ENCODE results near the gene MAGEB6.

DNA sequence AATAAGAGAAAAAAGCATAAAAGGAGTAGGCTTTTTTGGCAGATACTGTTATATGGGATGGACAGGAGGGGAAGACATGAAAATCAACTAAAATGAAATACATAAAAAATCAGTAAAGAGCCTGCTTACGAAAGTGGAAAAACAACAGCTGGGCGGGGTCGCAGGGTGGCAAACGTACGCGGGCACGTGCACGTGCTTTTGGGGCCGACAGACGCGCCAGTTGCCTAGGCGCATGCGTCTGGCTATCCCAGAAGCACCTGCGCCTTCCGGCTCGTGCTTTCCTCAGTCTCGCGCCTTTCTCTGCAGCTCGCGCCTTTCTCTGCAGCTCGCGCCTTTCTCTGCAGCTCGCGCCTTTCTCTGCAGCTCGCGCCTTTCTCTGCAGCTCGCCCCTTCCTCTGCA is 204 bp downstream of the YY2 start:
- PRO-cap, result no peak

DNA sequence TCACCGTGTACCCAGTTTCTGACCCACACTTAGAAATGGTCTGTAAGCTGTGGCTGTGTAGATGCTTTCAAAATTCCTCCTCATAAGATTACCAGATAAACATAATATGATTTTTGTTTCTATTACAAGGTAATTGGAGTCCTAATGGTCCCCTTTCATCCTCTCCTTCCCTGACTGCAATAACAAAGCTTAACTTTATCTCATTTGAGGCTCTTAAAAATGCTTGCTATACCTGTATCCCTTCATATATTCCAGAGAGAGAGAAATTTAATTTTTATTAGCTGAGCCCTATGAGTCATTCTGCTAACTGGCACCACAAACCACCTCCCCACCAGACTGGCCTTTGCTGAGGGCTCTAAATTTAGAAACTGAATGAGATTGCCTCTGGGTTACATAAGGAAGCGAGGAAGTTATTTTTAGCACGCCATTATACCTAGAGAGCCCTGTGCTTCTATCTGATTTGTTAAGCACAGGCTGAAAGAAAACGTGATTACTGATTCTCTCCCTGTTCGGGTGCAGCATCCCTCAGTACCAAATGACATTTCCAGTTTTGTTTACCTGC is 27.4 kb downstream of the CBLL2 start:
- PRO-cap, result no peak

GRCh38 chrX:23732743-23733193 is 10.3 kb downstream of the ACOT9 start:
- PRO-cap, result no peak

- PRO-cap, result no peak
These were observed 34.3 kb downstream of the SAT1 start for GRCh38 chrX:23817249-23817627.

DNA sequence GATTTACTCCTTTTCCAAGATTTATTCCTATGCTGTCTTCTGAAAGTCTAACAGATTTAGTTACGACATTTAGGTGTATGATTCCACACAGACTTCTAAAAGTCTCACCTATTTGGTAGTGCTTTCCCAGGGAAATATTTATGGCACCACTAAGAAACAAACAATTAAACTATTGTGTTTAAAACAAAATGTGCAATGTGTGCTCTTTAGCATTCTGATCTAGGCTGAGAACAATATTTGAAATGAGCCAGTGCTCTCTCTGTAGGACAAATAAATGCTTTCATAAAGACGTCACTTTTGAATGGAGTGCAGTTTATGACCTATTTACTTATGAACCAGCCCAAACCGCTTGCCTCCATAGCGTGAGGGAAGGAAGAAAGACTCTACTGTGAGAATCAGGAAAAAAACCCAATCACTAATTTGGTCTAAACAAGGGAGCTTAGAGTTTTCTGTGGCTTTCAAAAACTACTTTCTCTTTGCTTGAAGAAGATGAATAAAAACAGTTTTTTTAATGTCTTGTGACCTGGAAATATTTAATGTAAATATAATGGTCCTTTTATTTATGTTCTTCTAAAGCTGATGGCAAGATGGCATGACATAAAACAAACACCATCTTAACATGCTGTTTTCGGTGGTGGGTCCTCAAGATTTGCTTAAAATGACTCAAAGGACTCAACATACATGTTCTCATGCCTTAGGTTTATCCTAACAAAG is 39.5 kb downstream of the SAT1 start:
- PRO-cap, result no peak

DNA sequence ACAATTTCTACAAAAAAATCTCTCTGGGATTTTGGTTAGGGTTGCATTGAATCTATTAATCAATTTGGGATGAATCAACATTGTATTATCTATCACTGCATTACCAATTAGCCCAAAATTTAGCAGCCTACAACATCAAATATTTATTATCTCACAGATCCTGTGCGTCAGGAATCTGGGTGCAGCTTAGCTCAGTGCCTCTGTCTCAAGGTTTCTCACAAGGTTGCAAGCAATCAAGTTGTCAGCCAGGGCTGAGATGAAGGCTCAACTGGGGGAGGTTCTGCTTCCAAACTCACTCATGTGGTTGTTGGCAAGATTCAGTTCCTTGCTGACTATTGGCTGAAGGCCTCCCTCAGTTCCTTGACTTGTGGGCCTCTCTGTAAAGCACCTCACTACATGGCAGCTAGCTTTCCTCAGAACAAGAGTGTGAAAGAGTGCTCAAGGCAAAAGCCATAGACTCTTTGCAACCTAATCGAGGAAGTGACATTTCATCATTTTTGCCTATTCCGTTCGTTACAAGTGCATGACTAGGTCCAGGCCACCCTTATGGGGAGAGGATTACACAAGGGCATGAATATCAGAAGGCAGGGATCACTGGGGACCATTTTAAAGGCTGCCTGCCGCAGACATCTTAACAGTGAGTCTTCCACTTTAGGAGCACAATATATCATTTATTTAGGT is 51.9 kb downstream of the CXorf58 start:
- PRO-cap, result no peak

- PRO-cap, result no peak
These were observed 2.6 kb downstream of the KLHL15 start for GRCh38 chrX:24024268-24024833.

GRCh38 chrX:24024944-24025214 is 2.1 kb downstream of the KLHL15 start:
- PRO-cap, result no peak

DNA sequence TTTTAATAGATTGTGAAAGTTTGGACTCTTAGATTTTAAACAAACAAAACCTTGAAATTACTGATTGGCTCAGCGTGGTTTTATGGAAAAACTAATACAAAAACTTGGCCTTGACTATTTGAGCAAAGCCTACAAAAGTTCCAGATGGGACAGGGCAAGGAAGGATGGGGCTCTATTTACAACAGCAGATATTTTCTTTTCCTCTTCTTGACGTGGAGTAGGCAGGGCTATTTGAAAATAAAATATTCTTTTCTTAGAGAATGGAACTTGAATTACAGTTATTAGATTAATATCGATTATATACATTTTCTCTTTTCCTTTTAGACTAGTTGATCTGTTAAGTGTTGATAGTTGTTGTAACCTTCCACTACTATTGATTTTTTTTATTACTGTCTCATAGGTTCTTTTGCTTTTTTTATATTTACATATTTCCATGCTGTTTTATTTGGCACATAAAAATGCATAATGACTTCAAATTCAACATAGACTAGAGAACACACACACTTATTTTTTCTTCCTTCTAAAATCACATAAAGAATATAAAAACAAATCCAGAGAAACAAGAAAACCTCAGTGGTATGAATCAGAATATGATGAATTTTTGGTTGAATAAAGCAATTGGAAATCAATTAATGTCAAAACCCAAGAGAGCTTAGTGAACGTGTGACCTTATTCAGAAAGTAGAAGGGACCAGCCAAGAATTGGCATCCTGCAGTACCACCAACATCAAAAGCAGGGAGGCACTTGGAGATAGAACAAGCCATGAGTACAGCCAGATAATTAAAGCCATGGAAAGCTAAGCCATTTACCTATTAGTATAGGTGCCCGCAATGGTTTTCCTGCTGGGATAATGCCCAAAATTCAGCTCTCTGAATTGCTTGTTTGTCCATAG is 16.9 kb downstream of the ZFX start:
- PRO-cap, result no peak

GRCh38 chrX:24480327-24480791 is 15.3 kb downstream of the PDK3 start:
- PRO-cap, result no peak

DNA sequence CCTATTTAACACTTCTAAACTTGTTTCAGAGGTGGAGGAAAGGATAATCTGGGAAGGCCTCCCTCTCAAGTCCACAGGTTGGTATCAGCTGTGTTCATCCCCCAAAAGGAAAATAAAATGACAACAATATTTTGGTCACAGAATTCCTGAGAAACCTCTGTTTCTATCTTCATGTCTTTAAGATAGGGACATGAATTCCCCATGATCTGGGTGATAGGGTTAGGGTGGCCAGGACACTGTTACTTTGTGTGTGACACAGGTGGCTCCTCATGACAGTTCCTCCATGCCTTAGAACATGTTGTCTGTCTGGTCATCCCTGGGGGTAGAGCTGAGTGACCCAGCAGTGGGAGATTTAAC is 81.3 kb downstream of the PDK3 start:
- PRO-cap, result no peak

DNA sequence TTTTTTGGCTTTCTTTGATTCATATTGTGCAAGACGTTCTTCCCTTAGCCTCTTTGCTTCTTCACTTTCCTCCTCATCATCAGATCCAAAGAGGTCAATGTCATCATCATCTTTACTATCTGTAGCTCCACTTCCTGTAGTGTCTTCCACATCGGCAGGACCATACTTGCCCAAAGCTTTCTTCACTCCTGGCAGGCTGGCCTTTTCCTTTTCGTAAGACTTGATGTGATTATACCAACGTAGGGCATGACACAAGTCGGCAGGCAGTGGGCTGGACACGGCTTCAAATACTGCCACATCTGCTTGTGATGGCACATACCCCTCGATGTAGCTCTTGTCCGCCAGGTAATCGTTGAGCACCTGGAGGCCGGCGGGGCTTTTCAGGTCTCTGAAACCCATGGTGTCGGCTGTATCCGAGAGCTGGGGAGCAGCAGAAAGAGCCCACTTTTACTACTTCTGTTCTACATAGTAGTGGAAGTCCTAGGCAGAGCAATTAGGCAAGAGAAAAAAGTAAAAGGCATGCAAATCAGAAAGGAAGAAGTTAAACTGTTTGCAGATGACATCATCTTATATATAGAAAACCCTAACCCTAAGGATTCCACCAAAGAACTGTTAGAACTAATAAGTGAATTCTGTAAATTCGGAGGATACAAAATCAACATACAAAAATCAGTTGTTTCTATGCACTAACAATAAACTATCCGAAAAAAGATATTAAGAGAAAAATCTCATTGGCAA is 95.1 kb downstream of the POLA1 start:
- PRO-cap, result no peak

DNA sequence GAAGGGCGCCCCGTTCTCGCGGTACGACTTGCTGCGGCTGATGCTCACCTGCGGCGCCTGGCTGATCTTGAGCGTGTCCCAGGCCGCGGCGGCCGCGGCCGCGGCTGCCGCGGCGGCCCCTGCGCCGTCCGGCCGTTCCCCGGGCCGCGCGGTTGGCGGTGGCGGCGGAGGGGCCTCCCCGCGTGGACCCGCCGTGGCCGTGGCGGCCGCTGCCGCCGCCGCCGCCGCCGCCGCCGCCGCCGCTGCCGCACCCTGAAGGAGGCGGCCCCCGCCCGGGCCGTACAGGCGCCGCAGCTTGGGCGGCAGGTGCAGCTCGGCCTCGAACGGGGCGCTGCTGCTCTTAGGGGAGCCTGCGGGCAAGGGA is 2.3 kb downstream of the ARX start:
- PRO-cap, result no peak

- PRO-cap, result no peak
These were observed 5.3 kb upstream of the ARX start for GRCh38 chrX:25020861-25021692.

DNA sequence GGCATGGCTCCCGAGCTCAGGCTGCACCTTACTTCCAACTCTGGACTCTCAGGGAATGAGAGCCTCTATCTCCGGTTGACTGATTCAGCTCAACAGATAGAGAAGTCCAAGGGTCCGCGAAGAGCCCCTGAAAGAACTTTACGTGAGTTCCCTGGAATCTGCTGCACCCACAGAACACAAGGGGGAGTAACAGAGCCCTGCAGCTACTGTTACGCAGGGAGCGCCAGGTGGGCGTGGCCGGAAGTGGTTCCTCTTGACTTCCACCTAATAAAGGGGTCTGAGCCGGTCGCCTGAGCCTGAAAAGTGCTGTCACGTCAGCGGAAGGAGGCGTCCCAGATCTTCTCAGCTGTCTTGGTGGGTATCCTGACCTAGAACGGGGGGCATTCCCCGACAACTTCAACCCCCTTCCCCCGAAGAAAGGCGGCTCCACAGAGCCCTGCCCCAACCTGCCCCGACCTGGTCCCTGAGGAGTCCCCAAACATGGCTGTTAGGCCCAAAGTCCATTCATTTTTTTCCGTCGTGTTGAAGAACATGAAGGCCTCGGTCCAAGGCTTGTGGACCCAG is at the start of gene MAGEB6:
MAGEB6 (plus strand) TSS at position 267 of the 564 bp plus-strand sequence.
- PRO-cap, result no peak

GRCh38 chrX:27565882-27566770 is 24.0 kb upstream of the DCAF8L2 start:
- PRO-cap, result no peak

DNA sequence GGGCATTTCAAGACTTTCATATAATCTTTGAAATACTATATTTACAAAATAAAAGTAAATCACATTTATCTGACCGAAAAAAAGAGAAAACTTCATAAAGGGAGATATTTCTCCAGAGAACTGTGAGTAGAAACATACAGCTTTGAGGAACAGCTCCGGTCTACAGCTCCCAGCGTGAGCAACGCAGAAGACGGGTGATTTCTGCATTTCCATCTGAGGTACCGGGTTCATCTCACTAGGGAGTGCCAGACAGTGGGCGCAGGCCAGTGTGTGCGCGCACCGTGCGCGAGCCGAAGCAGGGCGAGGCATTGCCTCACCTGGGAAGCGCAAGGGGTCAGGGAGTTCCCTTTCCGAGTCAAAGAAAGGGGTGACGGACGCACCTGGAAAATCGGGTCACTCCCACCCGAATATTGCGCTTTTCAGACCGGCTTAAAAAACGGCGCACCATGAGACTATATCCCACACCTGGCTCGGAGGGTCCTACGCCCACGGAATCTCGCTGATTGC is 225.5 kb upstream of the DCAF8L1 start:
- PRO-cap, result no peak

DNA sequence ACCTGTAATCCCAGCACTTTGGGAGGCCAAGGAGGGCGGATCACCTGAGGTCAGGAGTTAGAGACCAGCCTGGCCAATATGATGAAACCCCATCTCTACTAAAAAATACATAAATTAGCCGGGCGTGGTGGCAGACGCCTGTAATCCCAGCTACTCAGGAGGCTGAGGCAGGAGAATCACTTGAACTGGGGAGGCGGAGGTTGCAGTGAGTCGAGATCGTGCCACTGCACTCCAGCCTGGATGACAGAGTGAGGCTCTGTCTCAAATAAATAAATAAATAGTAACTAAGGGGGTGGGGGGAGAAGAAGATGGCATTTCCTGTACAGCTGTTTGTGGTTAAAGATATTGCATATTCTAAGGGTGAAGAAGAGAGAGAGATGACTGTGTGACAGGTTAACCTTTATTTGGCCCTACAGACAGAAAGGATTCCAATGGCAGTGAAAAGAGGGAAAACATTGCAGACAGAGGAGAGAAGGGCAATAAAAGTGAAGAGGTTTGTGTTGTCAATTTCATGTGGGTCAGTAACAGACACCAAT is 9.5 kb downstream of the TASL start:
- PRO-cap, result no peak

- PRO-cap, result no peak
These were observed 36.1 kb upstream of the TASL start for GRCh38 chrX:30613515-30614275.

DNA sequence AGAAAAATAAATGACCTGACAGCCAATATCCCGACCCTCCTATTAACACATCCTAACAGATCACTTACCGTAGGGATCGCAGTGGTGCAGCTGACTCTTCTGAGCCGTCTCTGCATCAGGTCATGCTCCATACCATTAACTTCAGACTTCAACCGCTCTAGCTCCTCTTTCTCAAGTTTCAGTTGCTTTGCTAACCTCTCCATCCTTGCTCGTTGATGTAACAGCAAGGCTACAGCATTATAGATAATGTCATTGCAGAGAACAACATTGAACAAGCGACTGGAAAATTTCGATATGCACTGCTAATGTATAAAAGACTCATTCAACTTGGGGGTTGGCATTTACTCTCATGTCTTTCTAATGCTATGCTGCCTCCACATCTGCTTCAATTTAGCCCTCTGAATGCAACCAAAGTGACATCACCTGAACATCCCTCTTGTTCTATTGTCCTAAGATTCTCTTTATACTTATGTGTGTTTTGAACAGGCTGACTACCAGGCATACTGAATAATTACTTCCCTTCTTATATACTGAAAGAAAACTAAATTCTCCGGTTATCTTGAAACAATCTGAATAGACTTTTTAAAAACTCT is 36.2 kb downstream of the TAB3 start:
- PRO-cap, result no peak

Measured in type B pancreatic cell (in vitro differentiated cells).